Sternocleidomastoid (tissue), 1 donor: ENCODE data around the gene DEDD2.

GRCh38 chr19:41330658-41331475 is 20.9 kb downstream of the CCDC97 start:
- PRO-cap: no peak

DNA sequence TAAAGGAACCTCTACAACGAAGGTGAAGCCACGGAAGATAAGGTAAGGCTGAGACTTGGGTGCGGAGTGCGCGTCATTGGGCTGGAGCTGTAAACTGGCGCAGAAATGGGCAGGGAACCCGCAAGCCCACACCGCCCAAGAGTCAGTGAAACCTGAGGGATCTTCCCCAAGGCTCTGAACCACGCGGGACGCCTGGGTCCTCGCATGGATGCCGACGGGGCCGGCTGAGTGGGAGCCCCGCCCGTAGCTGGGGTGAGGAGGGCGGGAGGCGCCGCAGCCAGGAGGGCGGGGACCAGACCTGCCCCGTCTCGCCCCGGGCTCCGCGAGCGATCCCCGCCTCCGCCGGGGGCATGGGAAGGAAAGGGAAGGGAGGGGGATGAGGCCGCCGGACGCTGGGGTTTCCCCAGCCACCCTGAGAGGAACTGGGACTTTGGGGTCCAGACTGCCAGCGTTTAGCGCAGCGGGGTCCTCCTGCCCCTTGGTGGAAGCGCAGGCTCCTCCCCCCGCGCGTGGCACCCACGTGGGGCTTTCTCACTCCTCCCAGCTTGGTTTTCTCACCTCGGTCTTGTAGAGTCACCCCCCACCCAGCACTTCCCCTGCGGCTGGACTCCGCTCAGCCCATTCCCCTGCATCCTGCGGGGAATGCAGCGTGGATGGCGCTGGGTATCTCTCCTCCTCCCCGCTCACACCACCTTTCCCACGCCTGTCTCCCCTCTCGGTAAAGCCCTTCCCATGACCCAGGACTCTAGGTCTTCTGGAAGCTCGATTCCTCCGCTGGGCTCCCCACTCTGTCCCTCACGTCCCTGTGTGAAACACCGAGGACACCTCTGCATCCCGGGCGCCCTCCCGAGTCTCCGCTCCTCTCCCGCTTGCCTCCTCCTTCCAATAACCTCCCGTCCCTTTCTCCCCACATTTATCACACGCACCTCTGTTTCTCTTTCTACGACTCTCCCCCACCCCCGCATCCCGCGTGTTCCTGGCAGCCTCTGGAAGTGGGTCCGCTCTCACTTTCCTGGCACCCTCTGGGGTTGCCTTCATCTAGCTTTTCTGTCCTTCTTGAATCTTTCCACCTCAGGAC is 2.2 kb downstream of the TGFB1 start:
- PRO-cap: bidirectional peak, plus-strand start at position 590 of the sequence, minus-strand start at position 226 of the sequence

GRCh38 chr19:41426905-41427256 is 293 bp downstream of the B3GNT8 start:
- PRO-cap: no peak

DNA sequence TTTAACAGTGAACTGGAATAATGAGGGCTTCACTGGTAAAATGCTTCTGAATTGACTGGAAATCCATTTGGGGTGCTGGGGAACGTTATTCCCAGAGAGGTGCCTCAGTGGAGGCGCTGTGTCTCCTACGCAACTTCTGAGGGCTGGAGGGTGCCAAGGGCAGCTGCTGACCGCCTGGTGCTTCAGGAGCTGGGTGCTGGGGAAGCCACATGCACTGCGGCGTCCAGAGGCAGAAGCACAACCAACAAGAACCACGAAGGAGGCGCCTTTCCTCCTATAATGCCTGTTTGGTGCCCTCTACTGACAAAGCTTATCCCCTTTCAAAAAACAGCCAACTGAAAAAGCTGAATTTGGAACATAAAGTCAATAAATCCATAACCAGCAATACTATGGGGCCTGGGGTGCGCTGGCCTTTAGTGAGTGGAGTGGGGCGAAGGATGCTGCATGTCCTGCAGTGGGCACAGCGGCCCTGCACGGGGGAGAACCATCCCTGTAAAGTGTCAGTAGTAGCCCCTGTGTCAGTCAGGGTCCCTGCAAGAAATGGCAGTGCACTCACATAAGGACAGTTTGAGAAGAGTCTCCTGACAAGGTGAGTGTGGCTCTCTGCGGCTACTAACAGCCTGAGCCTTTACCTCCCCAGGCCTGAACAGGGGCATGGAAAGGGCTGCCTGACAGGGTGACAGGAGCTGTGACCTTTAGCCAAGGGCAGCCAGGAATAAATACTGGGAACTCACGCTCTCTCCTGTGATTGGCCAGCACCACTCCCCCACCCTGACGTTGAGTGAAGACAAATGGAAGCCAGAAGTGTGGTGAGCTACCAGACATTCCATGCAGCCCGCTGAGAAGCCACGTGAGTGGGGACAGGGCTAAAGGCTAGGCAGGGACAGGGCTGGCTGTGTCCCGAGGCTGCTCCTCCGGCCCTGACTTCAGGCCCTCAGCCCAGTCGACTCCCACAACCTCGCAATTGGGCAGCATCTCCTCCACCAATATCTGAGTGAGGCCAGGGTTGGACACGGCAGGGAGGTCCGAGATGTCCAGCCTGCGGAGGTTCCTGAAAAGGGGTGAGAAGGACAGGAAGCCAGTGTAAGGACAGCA is 4.5 kb upstream of the B3GNT8 start:
- PRO-cap: no peak

DNA sequence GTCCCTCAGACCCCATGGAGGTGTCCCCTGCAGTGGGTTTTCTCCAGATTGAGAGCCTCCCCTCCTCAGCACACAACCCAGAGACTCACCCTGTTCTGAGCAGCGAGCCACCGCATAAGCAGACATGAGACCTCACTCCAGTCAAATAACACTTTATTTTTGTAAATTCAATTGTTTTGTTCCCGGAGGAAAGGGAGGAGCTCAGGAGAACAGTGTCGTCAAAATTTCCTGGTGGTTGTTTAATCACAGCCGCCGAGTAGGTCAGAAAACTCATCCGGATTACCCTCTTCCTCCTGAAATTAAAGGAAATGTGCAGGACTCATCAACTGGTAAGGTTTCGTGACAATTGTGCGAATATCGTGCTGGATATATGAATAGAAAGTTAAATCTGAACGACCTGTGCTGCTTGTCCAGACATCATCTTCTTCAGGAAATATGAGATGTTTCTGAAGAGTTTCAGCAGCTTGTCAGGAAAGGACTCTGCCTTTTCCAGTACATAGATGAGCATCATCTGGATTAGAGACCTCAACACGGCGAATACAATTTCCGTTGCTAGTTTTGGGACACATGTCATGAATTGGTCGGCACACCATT is 57.6 kb downstream of the ERICH4 start:
- PRO-cap: bidirectional peak, plus-strand start at position 242 of the sequence, minus-strand start at position 150 of the sequence

- PRO-cap: bidirectional peak, plus-strand start at chr19:41545794, minus-strand start at chr19:41545717
Measured at GRCh38 chr19:41545521-41545972, 30.4 kb upstream of the CEACAM21 start.

GRCh38 chr19:41638497-41639212 is 11.8 kb upstream of the CEACAM4 start:
- PRO-cap: no peak

- PRO-cap: no peak
Measured at GRCh38 chr19:41649651-41650287, 22.9 kb upstream of the CEACAM4 start.

- PRO-cap: no peak
Measured at GRCh38 chr19:41663255-41663701, 24.8 kb downstream of the CEACAM7 start.

DNA sequence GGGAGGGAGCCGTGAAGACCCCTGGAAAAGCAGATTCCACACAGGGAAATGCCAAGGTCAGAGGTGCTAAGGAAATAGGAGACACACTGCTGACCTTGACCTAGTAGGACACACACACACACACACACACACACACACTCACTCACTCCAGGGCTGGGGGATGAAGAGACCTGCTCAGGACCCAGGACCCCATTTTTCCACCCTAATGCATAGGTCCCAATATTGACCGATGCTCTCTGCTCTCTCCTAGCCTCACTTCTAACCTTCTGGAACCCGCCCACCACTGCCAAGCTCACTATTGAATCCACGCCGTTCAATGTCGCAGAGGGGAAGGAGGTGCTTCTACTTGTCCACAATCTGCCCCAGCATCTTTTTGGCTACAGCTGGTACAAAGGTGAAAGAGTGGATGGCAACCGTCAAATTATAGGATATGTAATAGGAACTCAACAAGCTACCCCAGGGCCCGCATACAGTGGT is 1.0 kb downstream of the CEACAM5 start:
- PRO-cap: no peak

DNA sequence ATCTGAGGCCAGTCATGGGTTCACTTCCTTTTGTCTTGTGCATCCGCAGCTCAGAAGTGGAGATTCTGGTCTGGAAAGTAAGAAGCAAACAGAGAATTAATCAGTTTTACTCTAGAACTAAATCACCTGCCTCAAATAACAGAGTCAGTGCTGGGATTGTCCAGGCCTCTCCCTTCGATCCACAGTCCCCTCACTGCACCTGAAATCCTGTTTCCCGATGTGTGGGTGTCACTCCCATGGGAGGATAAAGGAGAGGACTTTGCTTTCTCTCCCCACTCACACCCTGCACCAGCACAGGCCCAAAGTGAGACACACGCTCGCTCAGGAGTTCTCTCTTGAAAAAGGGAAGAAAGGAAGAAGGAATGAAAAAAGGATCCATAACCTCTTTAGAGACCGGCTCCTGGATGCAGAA is 2.7 kb downstream of the CEACAM6 start:
- PRO-cap: no peak

DNA sequence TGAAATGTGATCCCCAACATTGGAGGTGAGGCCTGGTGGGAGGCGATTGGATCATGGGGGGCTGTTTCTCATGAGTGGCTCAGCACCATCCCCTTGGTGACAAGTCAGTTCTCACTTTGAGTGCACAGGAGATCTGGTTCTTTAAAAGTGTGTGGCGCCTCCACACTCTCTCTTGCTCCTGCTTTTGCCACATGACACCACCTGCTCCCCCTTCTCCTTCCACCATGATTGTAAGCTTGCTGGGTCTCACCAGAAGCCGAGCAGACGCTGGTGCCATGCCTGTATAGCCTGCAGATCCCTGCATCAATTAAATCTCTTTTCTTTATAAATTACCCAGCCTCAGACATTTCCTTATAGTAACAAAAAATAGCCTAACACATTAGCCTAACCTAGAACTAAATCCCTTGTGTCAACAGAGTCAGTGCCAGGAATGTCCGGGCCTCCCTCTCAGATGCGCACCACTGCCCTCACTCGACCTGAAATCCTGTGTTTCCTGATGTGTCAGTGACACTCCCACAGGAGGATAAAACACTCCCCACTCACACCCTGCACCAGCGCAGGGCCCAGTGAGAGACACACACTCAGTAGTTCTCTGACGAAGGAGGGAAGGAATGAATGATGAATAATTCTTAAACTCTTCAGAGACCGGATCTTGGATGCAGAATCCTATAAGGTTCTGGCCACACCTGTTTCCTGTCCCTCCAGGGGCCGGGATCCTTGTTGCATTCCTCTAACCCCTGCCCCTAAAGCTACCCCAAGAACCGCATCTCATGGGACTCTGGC is 3.0 kb downstream of the CEACAM3 start:
- PRO-cap: no peak

DNA sequence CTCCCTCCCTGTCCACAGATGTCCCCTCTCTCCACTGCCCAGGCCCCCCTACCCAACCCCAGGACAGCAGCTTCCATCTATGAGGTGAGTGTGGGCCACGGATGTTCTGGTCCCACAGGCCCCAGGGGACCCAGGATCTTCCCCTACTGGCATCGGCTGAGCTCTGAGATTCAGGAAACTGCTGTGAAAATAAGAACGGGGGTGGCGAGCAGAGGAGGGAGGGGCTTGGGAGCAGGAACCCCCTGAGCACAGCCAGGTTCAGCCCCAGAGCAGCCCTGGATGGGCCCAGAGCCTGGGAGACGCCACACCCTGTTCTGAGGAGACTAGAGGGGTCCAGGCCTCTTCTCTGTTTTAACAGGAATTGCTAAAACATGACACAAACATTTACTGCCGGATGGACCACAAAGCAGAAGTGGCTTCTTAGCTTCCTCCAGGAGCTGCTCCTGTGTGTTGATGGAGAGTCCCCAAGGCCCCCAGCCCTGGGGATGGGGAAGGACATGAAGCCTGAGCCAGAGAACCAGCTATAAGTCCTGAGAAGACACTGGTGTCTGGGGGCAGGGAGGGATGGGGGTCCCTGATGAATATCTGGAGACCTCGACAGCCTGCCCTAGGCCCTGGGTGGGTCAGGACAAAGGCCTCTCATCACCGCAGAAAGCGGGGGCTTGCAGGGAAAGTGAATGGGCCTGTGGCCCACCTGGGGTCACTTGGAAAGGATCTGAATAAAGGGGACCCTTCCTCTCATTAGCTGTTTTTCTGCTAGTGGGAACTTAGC is 14.6 kb downstream of the CEACAM3 start:
- PRO-cap: no peak

DNA sequence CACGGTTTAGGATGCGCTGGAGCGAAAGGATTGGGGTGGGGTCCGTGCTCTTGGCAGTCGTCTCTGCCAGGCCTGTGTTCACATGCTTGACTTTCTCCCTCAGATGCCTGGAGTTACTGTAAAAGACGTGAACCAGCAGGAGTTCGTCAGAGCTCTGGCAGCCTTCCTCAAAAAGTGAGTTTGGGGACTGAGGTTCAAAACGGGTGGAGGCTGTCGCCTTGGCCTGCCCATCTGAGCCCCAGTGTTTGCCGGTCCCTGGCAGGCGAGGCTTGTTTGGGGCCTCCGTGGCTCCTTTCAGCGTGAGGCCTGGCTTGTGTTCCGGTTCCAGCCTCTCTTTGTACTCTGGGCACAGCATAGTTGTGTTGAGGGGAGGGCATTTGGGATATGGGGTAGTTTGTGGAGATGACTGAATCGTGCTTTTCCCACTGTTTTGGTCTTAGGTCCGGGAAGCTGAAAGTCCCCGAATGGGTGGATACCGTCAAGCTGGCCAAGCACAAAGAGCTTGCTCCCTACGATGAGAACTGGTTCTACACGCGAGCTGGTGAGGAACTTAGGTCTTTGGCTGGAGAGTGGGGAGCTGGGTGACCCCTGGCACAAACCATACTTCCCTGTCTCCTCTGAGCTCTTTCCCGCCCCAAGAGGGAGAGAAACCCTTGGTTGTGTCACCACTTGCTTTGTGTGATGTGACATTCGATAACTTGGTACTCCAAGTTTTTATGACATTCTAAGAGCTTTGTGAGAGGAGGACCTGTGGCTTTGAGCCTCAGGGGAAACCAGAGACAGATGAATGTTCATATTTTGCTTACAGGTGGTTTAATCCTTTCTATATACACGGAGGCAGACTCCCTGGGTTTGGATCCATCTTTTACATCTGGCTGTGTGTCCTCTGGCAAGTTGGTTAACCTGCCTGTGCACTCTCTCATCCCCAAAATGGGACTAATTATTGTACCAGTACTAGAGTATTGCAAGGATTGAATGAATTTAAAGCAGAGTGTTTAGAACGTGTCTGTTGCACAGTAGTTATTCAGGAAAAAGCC is 935 bp downstream of the RPS19 start:
- PRO-cap: unidirectional peak, minus-strand start at position 65 of the sequence

GRCh38 chr19:41997251-41998225 is 3.5 kb upstream of the ATP1A3 start:
- PRO-cap: no peak

GRCh38 chr19:42113614-42114409 is 18.4 kb downstream of the POU2F2 start:
- PRO-cap: no peak

- PRO-cap: no peak
Measured at GRCh38 chr19:42212917-42213285, 4.6 kb downstream of the DEDD2 start.

DNA sequence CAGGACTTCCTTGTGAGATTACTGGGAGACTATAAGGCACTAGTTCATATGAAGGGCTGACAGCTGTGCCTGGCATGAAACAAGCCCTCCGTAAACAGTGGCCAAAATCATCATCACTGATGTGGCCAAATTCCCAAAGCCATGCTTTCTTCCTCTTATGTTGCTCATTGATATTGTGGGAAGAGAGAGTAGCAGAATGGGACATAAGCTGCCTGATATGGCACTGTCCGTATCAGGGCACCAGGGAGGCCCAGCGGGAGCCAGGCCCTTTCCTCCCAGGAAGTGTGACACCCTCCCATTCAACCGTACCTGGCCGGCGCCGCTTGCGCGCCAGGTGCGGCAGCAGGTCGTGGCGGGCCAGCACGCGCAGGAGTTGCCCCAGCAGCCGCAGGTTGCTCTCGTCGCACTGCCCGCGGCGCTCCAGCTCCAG is 1.1 kb downstream of the DEDD2 start:
- PRO-cap: no peak

DNA sequence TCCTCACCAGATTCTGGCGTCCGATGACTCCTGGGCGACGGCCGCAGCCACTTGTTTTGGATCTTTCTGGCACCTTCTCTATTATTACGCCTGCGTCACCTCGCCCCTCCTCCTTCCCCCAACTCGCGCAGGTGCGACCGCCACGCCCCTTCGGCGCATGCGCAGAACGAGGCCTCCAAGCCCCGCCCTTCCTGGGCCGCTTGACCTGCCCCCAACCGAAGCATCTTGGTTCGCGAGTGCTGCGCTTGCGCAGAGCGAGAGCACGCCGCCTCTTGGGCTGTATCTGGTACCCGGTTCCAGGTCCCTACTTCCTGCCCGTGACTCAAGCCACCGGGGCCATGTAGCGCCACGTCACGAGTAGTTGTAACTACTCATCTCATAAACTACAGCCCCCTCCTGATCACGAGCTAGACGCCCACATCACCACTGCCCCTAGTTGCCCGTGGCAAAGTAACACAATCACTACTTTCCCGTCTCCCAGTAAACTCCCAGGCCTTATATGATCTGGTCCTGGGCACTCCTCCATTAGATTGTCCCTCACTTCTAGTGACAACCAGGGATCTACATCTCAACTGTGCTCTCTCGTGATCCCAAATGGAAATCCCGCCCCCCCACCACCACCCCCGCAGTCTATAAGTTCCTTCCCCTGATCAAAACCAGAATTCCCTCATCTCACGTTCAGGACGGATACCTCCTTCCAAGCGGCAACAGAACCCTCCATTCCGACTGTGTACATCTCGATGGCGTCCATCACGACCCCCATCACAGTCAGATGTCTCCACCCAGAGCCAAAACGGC is at the start of gene DEDD2:
Gene DEDD2 (minus strand): TSS at position 53 of the 798 bp plus-strand sequence.
- PRO-cap: bidirectional peak, plus-strand start at position 307 of the sequence, minus-strand start at position 53 of the sequence

DNA sequence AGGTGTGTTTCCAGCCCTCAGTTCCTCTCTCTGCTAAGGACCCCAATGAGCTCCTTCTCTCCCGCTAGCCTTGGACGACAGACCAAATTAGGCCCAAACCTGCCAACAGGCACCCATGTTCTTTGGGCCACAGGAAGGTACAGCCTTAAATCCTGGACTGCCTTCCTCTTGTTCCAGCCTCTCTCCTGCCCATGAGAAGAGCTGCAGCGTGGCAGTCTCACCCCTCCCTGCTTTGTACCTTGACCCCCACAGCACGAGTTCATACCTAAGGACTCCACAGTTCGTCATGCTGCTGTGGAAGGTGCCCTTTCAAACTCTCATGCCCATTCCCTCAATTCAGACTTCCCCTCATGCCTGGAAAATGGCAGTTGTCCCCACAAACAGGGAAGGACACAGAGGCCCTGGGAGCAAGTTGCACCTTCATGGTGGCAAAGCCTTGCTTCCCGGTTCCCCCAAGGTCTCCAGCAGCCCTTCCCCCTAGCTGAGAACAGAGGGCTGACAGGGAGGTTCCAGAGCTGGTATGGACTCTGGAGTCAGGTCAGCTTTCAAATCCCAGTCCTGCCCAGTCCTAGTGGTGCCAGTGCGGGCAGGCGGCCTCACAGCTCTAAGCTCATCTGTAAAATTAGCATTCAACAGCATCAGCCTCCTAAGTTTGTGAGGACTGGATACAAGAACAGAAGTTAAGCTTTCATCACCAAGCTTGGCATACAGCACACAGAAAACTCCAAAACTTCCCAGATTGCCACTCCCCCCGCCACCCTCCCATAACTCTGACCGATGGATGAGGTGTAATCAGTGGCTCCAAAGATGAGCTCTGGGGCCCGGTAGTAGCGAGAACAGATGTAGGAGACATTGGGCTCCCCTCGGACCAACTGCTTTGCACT is 8.6 kb downstream of the GSK3A start:
- PRO-cap: no peak